ENCODE data around the genes ABHD18 and JADE1.

DNA sequence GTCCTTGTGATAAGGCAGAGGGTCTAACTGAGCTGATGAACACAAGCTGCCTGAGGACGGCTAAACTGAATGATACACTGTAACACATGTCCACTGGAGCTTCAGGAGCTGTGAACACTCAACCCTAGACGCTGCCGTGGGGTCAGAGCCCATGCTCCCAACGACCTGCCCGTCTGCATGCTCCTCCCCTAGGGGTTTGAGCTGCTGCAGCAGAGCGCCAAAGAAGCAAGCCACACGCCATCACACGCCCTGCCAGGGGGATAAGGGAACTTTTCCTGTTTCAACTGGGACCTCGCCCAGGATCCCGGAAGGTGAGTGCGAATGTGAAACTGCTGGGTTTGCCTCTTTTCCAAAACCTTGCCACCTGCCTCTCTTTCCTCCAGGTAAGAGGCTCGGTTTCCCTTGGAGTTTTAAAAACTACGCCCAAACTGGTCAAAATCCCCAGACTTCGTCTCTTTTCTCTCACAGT is 361.9 kb downstream of the FAT4 start:
- RRBS = no CpG with 5 or more reads among the region's 14 CpGs

DNA sequence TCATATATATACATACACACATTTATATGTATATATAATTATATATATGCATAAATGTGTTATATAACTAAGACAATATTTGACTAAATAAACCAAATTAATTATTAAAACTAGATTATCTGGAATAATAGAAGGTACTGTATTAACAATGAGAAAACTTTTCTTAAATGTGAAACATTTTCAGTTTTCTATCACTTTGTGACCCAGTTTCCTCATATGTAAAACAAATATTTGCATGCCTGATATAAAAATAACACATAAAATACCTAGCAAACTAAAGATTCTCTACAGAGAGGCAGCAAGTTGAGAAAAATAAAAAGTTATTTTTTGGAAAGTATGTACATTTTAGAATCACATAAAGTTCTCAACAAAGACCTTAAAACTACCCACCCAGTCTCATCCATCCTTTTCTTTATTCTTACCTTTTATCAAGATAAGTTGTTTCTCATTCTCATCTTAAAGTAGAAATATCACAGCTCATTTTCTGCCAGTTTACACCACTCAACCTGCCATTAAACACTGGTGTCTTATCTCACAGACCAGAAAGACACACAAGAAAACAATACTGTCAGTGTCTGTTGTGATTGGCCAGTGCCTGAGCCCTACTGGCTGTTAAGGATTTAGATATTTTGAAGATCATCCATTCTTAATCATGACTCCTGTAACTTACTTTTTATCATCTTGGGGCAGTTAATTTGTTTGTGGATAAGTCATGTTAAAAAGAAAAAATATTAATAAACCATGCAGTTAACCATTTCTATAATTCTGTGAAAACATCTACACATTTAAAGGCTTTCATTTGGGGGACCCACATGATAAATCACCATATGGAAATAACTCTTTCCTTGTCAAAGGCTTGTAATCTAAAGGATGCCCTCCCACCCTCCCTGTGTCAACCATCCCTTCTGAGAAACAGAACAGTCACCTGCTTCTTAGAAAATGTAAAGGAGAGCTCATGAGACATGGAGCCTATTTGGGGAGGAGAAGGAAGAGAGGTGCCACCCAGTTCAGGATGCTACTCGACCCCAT is 897.4 kb upstream of the INTU start:
- RRBS = no CpG with 5 or more reads among the region's 1 CpG

DNA sequence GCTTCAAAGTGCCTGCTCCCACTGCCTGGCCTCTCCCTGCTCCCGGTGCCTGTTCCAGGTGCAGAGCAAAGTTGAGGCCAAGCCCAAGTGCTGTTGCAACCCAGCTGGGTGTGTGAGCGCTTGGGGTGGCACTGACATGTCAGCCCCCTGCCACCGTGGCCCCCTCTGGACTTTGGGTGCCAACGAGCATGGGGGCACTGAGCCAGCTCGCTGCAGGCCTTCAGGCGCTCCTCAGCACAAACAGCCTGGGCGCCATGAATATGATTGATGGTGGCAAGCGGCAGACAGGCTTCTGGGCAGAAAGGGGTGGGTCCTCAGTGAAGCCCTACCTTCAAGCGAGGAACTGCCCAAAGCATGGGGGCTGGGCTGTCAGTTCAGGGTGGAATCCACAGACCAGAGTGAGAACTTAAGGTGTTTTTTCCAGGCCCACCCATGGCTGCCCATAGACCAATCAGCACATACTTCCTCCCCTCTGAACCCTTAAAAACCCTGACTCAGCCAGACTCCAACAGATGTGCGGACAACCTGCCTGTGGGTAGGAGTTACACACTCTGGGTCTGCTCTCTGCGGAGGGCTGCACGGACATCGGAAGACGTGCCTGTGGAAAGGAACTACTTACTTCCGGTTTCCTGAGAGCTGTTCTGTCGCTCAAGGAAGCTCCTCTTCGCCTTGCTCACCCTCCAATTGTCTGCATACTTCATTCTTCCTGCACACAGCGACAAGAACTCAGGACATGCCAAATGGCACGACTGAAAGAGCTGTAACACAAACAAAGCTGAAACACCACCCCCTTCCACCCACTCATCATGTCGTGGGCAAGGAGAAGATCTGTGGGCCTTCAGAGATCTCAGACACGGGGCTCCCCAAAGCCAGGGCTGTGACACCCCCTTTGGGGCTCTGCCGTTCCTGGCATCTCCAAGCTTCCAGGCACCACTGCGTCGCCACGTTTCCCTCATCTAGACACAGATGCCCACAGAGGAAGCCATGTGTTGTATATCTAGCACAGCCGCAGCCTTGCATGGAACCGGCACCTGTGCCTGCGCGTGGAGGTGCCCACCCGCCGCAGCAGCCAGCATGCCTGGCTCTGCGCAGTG is 676.9 kb upstream of the INTU start:
- RRBS = no CpG with 5 or more reads among the region's 32 CpGs

DNA sequence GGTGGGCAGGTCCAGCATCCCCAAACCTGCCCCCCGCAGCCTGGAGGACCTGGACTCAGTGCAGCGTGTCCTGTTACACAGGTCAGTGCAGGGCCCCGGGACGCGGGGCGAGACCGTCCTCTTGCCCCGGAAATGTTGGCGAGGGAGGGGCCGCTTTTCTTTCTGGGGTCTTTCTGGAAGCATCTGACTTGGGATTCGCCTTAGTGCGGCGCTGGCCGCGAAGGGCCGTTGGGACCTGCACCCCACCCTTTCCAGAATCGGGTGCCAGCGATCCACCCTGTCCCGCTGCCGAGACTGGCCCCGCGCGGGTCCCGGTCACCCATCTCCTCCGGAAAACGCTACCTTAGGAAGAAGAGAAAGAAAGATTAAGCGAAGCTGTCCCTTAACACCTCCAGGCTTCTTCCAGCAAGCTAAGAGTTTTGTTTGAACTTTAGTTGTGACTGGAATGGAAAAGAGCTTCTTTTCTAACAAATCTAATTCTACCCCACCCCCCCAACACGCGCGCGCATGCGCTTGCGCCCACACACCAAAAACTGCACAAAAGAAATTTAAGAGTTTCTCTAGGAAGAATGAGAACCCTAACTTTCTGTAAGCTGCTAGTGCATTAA is 9.2 kb upstream of the INTU start:
- RRBS = no CpG with 5 or more reads among the region's 33 CpGs

- RRBS = no CpG with 5 or more reads among the region's 5 CpGs
These were observed 10.9 kb downstream of the INTU start for GRCh38 chr4:127643432-127644262.

GRCh38 chr4:127656017-127656378 is 23.2 kb downstream of the INTU start:
- RRBS = no CpG with 5 or more reads among the region's 10 CpGs

DNA sequence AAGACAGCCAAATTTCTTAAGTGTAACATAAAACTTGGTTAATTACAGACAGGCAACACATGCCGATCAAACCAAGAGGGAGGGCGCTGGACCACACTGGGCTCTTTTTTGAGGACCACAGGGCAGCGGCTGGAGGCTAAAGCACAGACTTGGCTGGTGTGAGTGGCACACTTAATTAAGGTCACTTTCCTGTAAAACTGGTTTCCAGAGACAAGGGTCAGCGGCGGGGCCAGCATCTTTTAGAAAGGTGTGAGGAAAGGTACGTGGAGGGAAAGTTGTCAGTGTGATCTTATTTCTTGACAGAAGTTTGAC is 860 bp upstream of the HSPA4L start:
- RRBS = no CpG with 5 or more reads among the region's 6 CpGs

GRCh38 chr4:127782453-127783169 is 489 bp downstream of the HSPA4L start:
- RRBS = no CpG with 5 or more reads among the region's 53 CpGs

GRCh38 chr4:127783170-127783657 is 1.1 kb downstream of the HSPA4L start:
- RRBS = no CpG with 5 or more reads among the region's 16 CpGs

DNA sequence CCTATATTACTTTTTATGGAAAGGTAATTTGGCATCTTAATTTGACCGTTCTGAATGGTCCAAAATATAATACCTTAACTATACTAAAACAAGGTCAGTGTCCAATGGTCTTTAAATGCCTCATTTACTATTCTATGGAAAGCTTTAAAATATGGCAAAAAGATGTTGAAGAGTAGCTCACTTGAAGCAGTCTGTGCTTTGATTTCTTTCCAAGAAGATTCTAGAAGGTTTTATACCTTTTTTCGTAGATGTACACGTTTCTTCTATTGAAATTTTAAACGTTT is 1.5 kb downstream of the HSPA4L start:
- RRBS = no CpG with 5 or more reads among the region's 4 CpGs

GRCh38 chr4:127964955-127965801 is at the start of gene ABHD18:
TSS of gene ABHD18 (plus strand) at chr4:127965406.
- RRBS = 2% methylated on average over 32 of the region's 76 CpGs

GRCh38 chr4:128287880-128288678 is 466 bp upstream of the PGRMC2 start:
- RRBS = 1% methylated on average over 17 of the region's 86 CpGs

DNA sequence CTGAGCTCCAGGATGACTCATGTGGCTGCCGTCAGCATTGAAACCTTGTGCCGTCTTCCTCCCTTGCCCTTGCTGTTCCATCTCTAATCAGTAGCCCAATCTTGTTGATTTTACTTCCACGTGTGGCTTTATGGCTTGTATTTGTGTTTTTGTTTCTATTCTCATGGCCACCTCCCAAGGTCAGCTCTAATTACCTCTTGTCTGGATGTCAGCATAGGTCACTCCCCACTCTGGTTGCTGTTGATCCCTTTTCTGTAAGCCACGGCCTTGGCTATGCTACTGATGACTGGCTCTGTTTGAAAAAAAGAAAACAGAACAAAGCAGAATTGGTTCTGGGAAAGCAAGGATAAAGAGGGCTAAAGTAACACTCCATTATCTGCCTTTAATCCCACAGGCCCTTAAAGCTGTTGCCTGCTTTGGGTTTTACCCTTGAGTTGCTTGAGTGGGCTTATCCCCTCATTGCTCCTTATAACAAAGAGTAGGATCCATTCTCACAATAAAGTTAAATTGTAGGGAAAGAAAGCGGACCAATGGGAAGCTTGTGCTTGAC is 173.8 kb upstream of the PGRMC2 start:
- RRBS = no CpG with 5 or more reads among the region's 5 CpGs

- RRBS = no CpG with 5 or more reads among the region's 1 CpG
These were observed 253.2 kb upstream of the JADE1 start for GRCh38 chr4:128556435-128556661.

DNA sequence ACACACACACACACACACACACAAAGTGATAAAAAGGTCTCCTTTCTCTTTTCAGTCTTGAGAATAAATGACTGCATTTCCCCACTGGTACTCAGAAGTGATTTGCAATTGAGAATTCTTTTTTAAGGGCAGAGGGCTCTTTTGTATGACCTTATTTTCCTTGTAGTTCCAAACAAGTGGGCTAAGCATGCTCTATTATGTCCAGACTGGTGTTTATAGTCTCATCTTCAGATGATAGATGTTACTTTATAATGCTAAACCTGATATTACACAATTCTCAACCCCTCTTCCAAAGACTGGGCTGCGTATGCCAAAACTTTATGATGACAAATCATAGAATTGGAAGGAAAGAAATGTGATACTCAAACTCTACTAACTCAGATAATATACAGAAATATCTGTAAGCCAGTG is 240.0 kb upstream of the JADE1 start:
- RRBS = no CpG with 5 or more reads among the region's 1 CpG

- RRBS = no CpG with 5 or more reads among the region's 6 CpGs
These were observed 225.2 kb upstream of the JADE1 start for GRCh38 chr4:128584234-128584860.

GRCh38 chr4:128634969-128635925 is 174.3 kb upstream of the JADE1 start:
- RRBS = no CpG with 5 or more reads among the region's 19 CpGs

DNA sequence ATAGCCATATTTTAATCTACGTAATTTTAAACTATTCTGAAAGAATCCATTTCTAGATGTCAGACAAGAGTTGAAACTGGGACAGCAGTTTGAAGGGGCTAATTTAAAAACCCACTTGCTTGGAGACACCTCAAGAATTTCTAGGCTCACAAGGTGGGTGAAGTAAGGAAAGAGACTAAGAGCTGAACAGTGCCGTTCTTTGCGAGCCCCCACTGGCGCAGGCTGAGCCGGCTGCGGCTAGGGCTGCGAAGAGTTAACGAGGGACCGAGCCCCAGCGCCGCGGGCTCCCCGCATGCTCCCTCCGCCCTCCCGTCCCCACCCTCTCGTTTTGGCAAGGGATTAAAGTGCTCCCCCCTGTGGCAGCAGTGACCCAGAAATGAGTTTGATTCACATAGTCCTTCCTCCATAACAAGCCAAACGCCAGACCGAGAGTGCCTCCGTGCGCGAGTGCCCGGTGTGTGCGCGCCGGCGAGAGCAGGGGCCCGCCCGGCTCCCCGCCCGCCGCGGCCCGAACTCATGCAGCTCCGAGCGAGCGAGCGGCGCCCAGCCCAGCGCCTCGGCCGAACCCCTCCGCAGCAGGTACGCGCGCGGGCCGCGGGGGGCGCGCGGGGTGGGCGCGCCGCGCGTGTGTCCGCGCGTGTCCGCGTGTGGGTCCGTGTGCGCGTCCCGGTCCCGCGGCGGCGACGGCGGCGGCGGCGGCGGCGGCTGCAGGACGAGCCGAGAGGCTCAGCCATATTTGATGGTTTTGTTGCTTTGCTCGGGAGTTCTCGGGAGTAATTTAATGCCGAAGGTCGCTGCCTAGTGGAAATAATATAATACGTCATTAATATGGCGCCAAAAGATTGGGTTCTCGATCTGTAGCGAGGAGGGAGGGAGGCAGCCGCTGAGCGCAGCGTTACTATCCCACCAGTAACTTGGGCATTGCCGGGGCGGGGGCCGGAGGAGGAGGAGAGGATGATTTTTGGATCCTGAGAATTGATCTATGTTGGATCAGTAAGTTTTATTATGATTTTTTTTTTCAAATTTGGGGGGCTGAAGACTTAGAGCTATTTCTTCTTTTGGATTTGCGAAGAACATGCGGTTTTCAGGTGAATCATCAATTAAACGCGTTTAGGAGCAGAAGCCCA is at the start of gene JADE1:
TSS of gene JADE1 (plus strand) at position 402 of the 1,127 bp plus-strand sequence.
- RRBS = no CpG with 5 or more reads among the region's 96 CpGs

DNA sequence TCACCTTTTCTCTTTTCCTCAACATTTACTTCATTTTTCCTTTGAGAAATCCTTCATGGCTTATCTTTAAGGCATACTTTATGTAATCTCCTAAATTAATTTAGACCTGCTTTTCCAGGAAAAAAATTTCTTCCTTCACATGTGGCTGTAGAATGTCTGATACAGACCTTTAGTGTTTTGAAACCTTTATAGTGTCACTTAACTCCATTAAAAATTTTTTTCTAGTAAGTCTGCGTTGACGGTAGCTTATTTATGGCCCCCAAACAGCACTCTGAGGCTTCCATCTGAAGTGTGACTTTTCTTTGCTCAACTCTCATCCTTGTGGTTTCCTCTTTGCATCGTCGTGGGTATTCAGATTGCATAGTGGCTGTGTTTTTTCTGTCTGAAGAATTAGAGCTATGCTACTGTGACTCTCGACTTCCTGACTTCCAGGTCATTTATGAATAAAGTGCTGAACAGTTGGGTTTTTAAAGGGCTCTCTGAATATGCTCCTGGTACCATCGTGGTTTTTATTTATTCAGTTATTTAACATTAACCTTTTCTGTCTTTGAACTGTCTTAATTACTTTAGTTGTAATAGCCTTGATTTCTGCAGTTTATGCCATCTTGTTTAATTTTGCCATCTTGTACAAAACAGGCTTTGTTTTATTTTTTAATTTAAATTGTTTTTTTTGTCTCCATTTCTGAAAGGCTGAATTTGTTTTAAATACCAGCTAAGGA is 44.9 kb downstream of the JADE1 start:
- RRBS = no CpG with 5 or more reads among the region's 6 CpGs

DNA sequence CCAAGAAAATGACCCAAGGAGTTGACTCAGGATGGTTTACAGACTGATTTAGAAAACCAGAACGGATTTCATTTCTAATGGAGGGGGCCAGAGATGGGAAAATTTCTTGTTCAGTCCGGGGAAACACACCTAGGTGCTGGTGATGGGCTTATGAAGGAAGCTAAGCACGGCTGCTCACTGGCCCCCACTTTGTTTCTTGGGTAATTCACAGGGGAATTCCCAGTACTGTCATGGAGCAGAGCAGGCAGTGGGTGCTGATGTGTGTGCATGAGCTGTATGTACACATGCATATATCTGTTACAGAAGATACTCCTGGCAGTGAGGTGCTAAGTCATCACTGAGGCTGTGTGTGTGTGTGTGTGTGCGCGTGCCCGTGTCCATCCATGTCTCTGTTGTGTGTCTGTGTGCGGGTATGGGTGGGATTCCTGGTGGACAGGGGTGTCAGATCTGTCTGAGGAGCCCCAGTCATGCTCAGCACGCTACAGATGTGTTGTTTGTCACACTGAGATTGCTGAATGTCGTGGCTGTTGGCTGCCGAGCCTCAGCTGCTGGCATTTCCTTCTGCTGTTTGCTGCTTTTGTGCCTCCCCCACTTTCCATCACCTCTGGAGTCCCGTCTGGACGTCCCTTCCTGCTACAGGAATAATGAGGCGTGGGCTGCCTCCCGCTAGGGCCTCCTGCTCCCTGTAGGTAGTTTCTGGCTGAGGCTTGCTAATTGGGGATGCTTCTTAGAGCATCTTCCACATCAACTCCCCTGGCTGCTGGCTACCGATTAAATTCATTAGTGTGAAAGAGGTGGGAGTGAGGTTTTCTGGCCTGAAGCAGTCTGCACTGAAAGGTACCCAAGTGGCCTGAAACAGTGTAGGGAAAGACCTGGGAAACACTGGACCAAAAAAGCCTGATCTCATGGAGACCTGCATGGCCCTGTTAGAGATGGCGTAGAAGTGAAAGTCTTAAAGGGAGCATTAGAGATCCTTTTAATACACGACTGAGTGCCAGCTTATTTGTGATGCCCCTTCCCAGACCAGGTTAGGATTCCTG is 53.4 kb downstream of the JADE1 start:
- RRBS = no CpG with 5 or more reads among the region's 17 CpGs